Hepatocyte (in vitro differentiated cells and primary cell): ENCODE results near the genes SOX8, TPSD1 and JPT2.

GRCh38 chr16:981371-982079, at the start of gene SOX8:
Gene SOX8, plus strand, starts transcription at chr16:981770.
- RAMPAGE, long total RNA: start-site peak on the minus strand at chr16:981495-981613, 47 and 24 reads in 2 replicates
- RRBS: 2% methylated on average over 57 of the region's 103 CpGs

GRCh38 chr16:1003929-1004512, 22.5 kb downstream of the SOX8 start:
- RAMPAGE, long total RNA: no peak
- RRBS: no CpG with 5 or more reads among the region's 19 CpGs

GRCh38 chr16:1014532-1015305, 33.1 kb downstream of the SOX8 start:
- RAMPAGE, long total RNA: no peak
- RRBS: 90% methylated on average over 11 of the region's 27 CpGs

- RAMPAGE, long total RNA: no peak
- RRBS: 78% methylated on average over 1 of the region's 22 CpGs
Measured at GRCh38 chr16:1082283-1083008, 9.9 kb downstream of the SSTR5 start.

DNA sequence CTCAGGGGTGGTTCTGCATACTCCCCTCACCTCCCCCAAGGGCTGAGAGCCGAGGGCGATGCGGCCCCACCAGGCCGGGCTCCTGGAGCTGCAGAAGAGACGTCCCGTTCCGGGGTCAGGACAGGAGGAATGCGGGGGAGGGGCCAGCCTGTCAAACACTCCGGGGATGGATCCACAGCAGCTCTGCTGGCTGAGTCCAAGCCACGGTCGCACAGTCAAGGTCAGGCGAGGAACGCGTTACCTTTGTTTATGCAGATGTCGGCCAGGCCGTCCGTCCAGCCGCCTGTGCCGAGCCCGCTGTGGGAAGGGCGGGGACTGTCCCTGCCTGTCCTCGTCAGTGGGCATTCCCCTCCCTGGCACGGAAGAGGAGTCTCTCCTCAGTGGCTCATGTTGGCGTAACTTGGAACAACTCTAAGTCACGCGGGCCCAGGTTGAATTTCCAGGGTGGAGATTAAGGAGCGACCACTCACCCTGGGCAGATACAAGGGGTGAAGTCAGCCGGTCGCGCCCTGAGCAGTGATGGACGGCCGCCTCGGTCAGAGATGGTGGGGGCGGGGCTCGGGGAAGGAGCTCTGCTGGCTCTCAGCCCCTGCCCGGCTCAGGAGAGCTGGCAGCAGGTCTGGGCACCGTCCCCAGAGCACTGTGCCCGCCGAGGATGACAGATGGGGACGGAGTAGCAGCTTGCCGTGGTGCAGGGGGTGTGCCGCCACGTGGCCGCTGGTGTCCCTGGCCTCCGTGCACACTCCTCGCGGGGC, 7.2 kb downstream of the CACNA1H start:
- RAMPAGE, long total RNA: no peak
- RRBS: 19% methylated on average over 10 of the region's 47 CpGs

DNA sequence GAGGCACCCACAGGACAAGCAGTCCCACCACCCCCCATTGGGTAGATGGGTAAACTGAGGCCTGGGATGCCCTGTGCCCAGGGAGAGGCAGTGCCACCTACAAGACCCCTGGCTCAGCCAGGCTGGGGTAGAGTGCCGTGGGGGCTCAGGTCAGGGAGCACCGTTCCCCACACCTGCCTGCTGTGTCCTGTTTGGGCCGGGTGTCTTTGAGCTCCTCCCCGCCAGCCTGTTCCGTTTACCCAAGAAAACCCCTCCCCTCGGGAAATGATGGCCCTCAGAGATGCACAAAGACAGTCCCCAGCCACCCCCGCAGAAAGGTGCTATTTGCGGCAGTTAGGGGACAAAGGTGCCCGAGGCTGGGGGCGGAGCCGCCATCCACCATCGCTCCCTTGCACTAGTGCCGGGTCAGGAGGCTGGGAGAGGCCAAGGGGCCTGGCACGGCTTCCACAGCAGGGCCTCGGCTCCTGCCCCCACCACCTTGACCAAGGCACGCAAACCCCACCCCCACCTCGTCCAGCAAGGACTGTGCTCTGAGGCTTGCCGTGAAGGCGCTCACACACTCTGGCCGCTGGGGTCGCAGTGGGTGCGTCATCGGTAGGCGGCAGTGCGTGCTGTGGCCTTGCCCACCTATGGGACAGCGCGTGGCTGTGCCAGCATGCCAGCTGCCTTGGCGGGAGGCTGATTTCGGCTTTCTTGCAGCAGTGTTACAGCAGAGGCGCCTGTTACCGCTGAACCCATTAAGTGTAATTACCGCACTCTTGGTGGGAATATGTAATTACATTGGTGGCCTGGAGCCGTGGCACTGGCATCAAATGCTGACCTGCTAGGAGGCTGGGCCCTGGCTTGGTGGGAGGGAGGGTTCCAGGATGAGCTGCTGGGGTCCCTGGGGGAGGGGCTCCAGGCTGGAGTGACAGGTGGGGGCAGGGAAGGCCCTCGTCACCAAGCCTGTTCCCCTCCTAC, 31.9 kb downstream of the TPSG1 start:
- RAMPAGE, long total RNA: no peak
- RRBS: no CpG with 5 or more reads among the region's 34 CpGs

DNA sequence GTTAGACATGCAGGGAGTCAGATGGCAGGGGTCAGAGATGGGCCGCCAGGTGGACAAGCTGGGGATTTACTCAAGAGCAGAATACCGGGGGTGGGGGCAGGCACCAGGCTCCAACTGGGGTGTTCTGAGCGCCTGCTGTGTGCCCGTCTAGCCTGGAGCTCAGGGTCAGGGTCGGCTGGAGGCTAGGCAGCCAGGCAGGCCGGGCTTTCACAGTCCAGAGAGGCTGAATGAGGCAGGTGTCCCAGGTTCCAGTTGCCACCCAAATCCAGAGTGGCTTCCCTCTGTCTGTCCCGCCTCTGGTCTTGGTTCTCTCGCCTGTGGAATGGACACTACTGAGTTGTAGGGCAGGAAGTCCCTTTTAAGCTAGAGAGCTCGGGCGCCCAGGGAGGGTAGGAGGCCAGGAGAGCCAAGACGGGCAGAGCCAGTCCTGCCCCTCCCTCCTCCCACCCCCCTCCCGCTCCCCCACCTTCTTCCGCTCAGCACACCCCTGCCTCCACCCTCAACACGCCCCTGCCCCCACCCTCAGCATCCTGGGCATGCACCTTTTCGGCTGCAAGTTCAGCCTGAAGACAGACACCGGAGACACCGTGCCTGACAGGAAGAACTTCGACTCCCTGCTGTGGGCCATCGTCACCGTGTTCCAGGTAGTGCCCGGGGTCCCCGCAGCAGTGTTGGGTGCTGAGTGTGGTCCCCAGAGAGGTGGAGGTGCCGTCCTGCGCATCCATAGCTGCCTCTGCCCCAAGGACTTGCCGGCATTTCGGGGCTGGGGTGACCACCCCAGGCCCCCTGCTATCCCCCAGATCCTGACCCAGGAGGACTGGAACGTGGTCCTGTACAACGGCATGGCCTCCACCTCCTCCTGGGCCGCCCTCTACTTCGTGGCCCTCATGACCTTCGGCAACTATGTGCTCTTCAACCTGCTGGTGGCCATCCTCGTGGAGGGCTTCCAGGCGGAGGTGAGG, 18.3 kb downstream of the TPSG1 start:
- RAMPAGE, long total RNA: no peak
- RRBS: 94% methylated on average over 9 of the region's 33 CpGs

DNA sequence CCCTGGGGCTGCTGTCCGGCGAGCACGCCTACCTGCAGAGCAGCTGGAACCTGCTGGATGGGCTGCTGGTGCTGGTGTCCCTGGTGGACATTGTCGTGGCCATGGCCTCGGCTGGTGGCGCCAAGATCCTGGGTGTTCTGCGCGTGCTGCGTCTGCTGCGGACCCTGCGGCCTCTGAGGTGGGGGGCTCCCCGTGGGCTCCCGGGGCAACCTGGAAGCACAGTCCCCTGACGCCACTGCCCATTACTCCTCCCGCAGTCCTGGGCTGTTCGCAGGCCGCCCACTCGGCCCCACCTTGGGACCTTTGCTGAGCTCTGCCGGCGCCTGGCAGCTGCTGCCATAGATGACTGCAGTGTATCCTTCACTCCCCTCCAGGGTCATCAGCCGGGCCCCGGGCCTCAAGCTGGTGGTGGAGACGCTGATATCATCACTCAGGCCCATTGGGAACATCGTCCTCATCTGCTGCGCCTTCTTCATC, 14.2 kb downstream of the TPSG1 start:
- RAMPAGE, long total RNA: no peak
- RRBS: 92% methylated on average over 3 of the region's 25 CpGs

DNA sequence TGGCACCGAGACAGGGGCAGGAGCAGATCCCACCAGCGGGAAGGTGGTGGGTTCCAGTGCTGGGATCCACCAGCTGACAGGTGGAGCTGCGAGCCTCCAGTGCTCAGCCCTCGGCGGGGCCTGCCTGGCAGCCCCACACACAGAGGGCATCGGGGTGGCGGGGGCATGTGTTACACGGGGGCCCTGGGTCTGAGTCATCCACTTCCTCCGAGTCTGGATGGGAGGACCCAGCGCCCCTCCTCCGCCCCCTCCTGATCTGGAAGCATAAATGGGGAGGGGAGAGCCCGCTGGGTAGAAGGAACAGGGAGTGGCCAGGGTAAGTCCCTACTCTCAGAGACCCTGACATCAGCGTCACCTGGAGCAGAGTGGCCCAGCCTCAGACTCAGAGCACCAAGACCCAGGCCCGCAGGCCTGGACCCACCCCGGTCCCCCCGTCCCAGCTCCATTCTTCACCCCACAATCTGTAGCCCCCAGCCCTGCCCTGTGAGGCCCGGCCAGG, at the start of gene TPSD1:
TPSD1 (plus strand) TSS at position 294 of the 499 bp plus-strand sequence.
- RAMPAGE, long total RNA: no peak
- RRBS: no CpG with 5 or more reads among the region's 17 CpGs

- RAMPAGE, long total RNA: no peak
- RRBS: 3% methylated on average over 8 of the region's 27 CpGs
Measured at GRCh38 chr16:1331532-1332302, 1.7 kb upstream of the BAIAP3 start.

DNA sequence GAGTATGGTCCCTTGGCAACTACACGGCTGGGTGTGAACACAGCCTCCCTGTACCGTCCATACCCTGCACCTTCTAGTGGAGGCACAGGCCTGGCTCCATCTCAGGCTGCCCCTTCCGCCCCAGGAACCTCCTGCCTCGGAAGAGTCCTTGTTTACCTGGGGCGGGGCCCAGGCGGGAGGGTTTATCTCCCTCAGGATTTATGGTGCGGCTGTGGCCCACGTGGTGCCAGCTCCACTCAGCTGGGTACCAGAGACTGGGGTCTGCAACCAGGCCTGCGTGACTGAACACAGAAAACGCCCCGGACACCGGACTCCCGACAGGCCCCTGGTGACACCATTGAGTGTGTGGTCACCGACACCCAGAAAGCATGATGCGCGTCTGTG, 19.0 kb downstream of the UNKL start:
- RAMPAGE, long total RNA: no peak
- RRBS: no CpG with 5 or more reads among the region's 16 CpGs

DNA sequence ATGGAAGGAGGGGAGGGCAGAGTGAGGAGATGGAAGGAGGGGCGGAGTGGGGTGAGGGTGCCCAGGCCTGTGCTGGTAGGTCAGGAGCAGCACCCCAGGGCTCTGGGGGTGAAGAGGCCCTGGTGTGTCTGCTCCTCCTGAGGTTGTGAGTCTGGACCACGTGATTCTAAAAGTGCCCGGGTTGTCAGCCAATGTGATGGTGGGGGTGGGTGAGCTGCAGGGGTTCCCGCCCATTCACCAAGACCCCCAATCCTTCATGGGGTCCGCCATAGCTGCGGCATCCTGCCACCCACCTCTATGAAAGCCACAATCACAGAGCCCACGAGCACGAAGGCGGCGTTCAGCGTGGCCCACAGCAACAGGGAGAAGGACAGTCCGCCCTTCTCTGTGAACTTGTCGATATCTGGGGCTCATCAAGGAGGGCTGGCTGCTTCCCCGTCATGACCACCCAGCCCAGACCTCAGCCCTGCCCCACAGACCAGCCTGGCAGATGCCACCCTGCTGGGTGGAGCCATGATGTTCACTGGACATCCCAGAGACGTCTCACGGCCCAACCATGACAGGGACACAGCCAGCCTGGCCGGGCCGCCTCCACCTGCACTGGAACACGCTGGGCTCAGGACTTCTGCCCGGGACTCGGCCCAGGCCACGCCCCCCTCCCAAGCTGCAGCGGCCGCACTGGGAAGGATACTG, 14.6 kb downstream of the CLCN7 start:
- RAMPAGE, long total RNA: no peak
- RRBS: 86% methylated on average over 4 of the region's 24 CpGs

- RAMPAGE, long total RNA: no peak
- RRBS: no CpG with 5 or more reads among the region's 28 CpGs
Measured at GRCh38 chr16:1470847-1471871, 3.7 kb downstream of the CLCN7 start.

DNA sequence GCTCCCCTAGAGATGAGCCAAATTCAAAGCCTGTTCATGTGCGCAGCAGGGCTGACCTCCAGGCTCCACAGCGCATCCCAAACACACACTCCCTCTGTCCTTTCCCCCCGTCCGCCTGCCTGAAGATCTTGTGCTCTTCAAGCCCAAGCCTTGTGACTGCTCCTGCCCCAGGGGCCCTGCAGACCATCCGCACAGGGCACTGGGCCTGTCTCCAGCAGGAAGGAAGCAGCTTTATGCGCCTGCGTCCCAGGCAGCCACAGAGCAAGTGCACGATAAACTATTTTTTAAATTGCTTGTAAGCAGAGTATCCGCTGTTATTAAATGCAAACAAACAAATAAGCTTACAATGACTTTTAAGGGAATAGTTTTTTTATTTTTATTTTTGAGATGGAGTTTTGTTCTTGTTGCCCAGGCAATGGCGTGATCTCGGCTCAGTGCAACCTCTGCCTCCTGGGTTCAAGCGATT, 2.9 kb downstream of the CLCN7 start:
- RAMPAGE, long total RNA: no peak
- RRBS: no CpG with 5 or more reads among the region's 12 CpGs

DNA sequence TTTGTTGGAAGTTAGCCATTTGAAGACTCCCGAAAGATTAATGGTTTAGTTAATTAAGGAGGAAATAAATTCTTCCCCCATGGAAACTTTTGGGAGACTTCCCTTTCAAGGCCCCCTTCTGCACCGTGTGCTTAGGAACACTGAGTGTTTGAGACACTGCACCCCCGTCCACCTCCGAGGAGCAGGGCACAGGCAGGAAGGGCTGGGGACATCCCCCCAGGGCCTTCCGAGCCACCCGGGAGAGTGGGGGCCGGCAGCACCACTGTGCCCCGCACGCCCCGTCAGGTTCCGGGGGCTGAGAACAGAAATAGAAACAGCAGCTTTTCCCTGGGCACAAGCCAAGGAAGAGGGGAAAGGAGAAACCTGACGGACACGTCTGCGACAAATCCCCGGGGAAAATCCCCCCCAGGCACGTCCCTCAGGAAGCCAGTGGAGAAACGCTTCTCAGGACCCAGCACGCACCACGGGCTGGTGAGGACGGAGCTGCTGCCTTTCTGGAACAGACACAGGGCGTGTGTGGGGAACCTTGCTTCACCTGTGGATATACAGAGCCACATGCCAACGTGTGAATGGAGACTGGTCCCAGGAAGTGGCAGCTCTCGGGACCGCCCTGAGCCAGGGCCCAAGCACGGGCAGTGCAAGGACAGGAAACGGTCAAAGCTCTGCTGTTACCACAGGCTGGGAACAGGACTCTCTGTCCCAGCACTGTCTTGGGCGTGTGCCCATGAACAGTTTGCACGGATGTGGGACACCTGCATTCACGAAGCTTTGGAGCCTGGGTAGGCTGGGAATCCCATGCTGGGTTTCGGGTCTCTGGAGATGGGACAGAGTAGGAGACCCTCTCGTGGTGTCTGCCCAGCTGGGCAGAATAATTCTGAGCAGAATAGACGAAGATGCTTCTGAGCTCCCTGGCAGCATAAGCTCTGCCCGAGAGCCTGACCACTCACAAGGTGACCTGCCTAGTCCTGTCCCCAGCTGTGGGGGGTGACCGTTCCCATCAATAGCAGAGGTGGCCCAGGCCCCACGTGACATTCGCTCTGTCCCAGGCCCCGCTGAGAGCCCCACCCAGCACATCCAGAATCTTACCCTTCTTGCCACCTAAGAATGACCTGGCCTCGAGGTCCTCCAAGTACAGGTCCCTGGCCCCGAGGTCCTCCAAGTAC, 1.2 kb upstream of the TMEM204 start:
- RAMPAGE, long total RNA: no peak
- RRBS: 84% methylated on average over 9 of the region's 39 CpGs

GRCh38 chr16:1560952-1561592, 27.6 kb downstream of the TMEM204 start:
- RAMPAGE, long total RNA: no peak
- RRBS: no CpG with 5 or more reads among the region's 17 CpGs

DNA sequence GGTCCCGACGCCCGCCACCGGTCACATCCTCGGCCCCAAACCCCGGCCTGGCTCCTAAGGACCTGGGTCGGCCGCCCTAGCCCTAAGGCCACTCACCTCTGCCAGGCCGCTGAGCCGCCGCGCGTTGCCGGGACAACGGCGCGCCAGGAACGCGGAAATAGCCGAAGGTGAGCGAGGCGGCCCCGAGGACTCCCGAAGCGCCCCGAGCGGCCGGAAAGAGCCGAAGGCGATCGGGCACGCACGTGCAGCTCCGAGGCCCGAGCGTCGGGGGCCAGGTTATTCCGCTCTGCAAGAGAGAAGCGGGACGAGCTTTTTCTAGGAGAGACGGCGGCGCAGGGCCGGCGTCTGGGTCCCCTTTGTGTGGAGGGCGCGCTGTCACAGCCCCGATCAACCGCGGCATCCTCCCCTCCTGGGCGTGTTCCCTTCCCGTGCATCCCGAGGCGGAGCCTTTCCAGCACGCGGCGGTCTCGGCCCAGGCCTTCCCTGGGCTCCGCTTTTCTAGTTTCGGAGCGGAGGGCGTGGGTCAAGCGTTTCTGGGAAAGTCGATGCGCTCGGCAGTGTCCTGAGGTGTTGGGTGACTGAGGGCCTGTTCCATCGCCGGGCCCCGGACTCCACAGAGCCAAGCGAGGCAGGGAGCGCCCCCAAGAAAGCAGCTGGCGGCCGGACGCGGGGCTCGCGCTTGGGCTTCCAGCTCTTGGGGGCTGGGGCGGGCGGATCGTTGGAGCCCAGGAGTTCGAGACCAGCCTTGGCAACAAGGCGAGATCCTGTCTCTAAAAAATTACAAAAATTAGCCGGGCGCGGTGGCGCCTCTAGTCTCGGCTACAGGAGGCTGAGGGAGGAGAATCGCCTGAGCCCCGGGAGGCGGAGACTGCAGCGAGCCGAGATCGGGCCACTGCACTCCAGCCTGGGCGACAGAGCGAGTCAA, 1.0 kb downstream of the IFT140 start:
- RAMPAGE, long total RNA: no peak
- RRBS: 3% methylated on average over 36 of the region's 95 CpGs

- RAMPAGE, long total RNA: no peak
- RRBS: no CpG with 5 or more reads among the region's 45 CpGs
Measured at GRCh38 chr16:1678074-1678367, at the start of gene JPT2. Gene JPT2, plus strand, starts transcription at chr16:1678279.

- RAMPAGE, long total RNA: no peak
- RRBS: no CpG with 5 or more reads among the region's 45 CpGs
Measured at GRCh38 chr16:1768427-1769167, 2.7 kb downstream of the NME3 start.

DNA sequence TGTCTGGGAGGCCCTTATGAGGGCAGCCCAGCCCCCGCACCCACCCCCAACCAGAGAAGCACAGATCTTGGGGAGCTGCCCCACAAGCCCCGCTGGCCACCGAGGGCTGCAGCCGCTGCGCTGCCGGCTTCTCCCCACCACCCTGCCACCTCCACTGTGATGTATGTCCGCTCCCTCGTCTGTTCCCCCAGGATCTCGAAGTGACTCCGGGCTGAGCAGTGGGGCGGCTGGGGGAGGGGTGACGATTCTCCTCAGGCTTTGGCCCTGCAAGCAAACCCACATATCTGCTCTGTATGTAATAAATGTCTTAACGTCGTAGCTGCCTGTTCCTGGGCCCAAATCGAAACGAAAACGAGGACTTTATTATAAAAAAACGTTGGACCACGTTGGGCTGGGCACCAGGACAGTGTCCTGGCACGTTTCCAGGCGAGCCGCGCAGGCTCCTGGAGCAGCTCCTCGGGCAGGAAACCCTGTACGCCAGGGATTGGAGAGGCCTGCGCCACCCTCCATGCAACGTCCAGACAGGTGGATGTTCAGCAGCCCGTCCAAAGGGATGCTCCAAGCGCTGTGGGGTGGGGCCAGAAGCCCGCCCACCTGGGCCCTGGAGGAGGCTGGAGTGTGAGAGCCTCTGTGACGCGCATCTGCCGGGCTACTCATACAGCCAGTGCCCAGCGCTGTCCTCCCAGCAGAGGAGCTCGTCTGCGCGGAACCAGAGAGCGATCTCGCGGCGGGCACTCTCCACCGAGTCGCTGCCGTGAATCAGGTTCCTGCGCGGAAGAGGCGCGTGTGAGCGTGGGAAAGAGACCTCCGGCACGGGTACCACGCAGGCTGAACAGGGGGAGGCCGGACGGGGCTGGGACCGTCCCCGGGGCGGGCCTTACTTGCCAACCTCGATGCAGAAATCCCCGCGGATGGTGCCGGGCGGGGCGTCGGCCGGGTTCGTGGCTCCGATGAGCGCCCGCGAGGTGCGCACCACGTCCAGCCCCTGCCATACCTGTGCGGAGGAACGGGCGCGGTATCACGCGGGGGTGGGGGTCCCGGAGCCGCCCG, 1.0 kb downstream of the NME3 start:
- RAMPAGE, long total RNA: no peak
- RRBS: 10% methylated on average over 25 of the region's 81 CpGs